A549 (cell line): ENCODE measurements around a stretch of chr1.

- PRO-cap, result no peak
CAGE:
- cytosol, long polyA plus RNA, result no peak
- long polyA plus RNA, result no peak
- nucleus, long polyA plus RNA, result no peak
These were observed 3.3 kb upstream of the NBL1 start for GRCh38 chr1:19640742-19641319.

DNA sequence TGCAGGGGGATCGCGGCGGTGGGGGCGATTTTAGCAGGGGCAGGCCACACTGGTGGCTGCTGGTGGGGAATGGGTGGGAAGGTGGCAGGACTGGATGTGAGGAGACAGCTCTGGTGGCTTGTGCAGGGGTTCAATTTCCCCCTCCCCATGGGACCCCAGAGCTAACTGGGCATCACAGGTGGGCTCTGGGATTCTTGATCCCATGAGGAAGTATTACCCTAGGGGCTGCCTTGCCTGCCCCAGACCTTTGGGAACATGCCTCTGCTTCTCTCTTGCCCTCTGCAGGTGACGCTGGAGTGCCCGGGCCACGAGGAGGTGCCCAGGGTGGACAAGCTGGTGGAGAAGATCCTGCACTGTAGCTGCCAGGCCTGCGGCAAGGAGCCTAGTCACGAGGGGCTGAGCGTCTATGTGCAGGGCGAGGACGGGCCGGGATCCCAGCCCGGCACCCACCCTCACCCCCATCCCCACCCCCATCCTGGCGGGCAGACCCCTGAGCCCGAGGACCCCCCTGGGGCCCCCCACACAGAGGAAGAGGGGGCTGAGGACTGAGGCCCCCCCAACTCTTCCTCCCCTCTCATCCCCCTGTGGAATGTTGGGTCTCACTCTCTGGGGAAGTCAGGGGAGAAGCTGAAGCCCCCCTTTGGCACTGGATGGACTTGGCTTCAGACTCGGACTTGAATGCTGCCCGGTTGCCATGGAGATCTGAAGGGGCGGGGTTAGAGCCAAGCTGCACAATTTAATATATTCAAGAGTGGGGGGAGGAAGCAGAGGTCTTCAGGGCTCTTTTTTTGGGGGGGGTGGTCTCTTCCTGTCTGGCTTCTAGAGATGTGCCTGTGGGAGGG is 7.9 kb upstream of the HTR6 start:
- PRO-cap, result no peak
CAGE:
- cytosol, long polyA plus RNA, result no peak
- long polyA plus RNA, result no peak
- nucleus, long polyA plus RNA, result no peak

- PRO-cap, result no peak
CAGE:
- cytosol, long polyA plus RNA, result no peak
- long polyA plus RNA, result no peak
- nucleus, long polyA plus RNA, result no peak
These were observed 31.3 kb upstream of the RNF186 start for GRCh38 chr1:19846199-19847058.

- PRO-cap, result no peak
CAGE:
- cytosol, long polyA plus RNA, result no peak
- long polyA plus RNA, result no peak
- nucleus, long polyA plus RNA, result no peak
These were observed 7.9 kb downstream of the OTUD3 start for GRCh38 chr1:19890055-19890546.

DNA sequence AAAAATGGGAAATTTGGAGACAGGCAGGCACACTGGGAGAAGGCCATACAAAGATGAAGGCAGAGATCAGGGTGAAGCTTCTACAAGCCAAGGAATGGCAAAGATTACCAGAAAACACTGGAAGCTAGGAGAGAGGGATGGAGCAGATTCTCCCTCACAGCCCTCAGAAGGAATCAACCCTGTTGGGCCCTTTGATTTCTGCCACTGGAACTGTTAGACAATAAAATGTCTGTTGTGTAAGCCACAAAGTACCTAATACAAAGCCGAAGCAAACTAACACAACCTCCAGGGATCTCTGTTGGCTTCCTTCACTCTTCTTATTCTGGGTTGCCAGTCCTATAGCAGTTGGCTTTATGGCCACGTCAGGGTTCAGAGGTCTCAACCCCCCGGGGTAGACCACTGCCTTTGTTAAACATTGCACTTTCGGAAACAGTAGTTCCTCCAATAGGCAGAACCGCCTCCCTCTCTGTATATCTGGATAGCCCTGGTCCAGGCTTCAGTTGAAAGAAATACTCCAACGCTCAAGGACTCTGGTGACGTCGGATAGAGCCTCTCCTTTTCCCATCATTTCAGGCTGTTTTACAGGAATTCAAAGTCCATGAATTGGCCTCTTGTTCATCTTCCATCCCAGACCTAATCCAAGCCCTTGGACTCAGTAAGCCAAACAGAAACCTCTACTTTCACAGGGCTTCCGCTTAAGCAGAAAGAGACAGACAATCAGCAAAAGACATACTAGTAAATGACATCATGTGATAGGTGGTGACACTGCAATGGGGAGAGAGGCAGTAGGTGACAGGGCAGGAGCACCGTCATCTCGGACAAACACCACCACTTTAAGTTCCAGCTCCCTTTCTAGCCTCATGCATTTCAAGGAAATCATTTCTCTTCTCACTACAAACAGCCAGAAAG is 2.0 kb upstream of the PLA2G2A start:
- PRO-cap, result no peak
CAGE:
- cytosol, long polyA plus RNA, result no peak
- long polyA plus RNA, result no peak
- nucleus, long polyA plus RNA, result no peak

- PRO-cap, result no peak
CAGE:
- cytosol, long polyA plus RNA, result no peak
- long polyA plus RNA, result no peak
- nucleus, long polyA plus RNA, result no peak
These were observed 8.4 kb upstream of the PLA2G2C start for GRCh38 chr1:20194471-20195414.

DNA sequence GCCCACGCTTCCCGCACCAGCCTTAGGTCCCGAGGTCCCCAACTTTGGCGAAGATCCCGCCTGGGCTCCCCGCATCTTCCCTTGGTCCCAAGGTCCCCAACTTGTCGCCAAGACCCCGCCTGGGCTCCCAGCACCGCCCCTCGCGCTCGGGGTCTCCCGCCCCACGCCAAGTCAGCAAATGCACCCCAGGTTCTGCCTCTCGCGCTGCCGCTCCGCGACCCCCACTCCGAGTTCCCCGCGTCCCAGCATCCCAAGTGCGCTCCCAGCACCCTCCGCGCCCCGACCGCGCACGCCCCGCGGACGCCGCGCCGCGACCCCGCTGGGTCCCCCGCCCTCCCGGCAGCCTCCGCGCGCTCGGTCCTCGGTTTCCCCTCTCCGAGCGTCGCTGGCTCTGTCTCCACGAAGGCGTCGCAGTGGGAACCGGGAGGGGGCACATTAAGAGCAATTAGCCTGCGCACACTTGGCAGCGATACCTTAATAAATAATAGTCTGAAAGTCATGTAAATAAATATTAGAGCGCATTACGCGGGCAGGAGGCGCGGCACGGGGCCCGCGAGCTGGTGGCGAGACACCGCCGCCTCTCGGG is 75.8 kb downstream of the VWA5B1 start:
- PRO-cap, result no peak
CAGE:
- cytosol, long polyA plus RNA, result no peak
- long polyA plus RNA, result no peak
- nucleus, long polyA plus RNA, result no peak

DNA sequence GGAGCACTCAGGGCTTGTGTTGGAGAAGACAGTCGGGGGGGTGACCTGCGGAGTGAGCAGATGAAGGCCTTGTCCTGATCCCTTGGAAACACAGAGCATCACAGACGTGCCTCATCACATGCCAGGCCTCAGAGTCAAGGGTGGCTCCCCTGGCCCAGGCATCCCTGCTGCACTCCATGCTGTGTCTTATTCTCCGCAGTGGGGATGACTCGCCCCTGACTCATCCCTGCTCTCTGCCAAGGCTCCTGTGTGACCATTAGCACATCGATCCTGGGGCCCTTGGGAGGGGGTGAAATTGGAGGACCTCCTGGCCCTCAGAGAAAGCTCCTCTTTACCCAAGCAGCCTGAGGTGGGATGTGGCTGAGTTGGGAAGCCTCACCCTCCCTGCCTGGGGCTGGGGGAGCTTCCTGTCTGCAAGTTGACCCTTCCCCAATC is 74.8 kb downstream of the CAMK2N1 start:
- PRO-cap, result no peak
CAGE:
- cytosol, long polyA plus RNA, result no peak
- long polyA plus RNA, result no peak
- nucleus, long polyA plus RNA, result no peak

GRCh38 chr1:20606334-20606748 is 17.4 kb downstream of the CDA start:
- PRO-cap, result no peak
CAGE:
- cytosol, long polyA plus RNA, result no peak
- long polyA plus RNA, result no peak
- nucleus, long polyA plus RNA, result no peak

DNA sequence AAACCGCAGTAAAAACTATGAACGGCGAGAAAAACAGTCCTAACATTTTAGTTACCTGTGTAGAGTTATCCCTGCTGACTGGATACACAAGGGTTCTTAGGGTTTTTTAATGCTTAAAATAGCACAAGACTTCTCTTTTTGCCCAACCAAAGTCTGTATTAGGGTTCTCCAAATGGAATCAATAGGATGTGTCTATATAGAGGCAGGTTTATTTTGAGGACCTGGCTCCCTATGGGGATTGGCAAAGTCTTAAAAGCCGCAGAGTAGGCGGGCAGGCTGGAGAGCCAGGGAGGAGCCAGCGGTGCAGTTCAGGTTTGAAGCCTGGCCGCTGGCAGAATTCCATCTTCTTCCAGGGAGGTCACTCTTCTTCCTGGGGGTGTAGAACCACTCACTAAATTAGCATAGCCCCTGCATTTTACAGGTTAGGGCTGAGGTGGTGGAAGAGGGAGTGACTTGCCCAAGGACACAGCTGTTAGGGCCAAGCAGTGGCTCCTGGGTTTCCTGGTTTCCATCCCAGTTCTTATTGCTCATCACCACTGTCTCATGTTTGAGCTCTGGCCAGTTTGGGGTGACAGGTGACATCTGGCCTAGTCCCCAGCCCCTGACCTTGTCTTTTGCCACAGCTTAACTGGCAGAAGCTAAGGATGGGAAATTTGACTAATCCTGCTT is 1.3 kb downstream of the PINK1 start:
- PRO-cap, result no peak
CAGE:
- cytosol, long polyA plus RNA, result no peak
- long polyA plus RNA, result no peak
- nucleus, long polyA plus RNA, result no peak

DNA sequence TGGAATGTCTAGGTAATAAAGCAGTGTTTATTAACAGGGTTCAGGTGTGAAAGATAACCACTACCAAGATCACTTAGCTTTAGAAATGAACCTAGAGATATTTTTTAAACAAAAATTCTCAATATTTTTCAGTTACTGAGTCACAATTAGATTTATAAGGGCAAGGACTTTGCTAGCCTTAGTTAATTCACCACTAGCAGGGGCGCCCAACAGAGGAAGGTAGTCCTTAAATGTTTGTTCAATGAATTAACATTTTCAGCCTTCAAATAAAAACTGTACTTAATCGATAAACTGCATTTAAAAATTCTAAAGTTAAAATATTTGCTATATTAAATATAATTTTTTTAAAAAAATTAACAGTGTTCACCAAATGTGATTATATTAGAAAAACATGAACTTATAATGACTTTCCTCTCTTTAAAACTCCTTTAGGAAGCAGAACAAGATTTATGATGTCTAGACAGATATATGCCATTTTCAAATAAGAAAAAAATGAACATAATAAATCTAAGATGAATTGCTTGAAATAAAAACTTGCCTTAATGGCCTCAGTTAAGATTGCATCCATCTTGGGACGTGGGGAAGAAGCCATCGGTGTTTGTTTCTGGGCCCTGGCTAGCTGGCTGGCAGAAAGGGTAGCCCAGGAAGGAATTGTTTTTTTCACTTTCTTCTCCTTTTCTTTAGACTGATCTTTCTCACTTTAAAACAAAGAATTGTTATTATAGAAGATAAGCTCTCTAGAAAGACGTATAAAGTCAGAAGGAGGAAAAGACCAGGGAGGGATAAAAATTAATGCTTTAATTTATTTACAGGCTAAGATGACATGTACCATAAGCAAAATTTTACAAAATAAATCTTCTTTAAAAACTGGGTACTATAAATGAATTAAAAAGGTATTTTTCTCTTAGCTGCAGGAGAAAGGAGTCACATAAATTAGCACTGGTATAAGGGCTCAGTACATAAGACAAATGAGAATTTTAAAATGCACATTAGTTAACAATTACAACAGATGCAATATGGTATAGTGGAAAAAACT is 13.9 kb downstream of the HP1BP3 start:
- PRO-cap, result no peak
CAGE:
- cytosol, long polyA plus RNA, result no peak
- long polyA plus RNA, result no peak
- nucleus, long polyA plus RNA, result no peak

GRCh38 chr1:20865092-20865414 is 77.9 kb upstream of the HP1BP3 start:
- PRO-cap, result no peak
CAGE:
- cytosol, long polyA plus RNA, result no peak
- long polyA plus RNA, result no peak
- nucleus, long polyA plus RNA, result no peak

- PRO-cap, result no peak
CAGE:
- cytosol, long polyA plus RNA, result no peak
- long polyA plus RNA, result no peak
- nucleus, long polyA plus RNA, result no peak
These were observed 142.1 kb upstream of the HP1BP3 start for GRCh38 chr1:20929081-20929771.

DNA sequence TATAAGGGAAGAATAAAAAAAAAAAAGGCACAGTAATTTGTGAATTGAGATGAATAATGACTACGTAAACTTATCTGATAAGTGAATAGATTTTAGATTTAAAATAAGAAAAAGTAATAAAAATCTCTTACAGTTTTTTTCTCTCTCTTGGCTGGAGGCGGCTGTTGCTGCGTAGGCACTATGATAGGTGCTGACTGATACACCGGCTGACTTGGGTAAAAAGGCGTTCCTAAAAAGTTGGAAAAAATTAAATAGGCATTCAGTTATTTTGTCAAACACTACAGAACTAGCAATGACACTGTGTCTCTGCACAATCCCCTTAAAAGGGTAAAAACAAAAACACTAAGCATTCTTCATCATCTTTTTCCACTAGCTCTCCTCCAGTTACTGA is 185.8 kb upstream of the HP1BP3 start:
- PRO-cap, result no peak
CAGE:
- cytosol, long polyA plus RNA, result no peak
- long polyA plus RNA, result no peak
- nucleus, long polyA plus RNA, result no peak

- PRO-cap, result no peak
CAGE:
- cytosol, long polyA plus RNA, result no peak
- long polyA plus RNA, result no peak
- nucleus, long polyA plus RNA, result no peak
These were observed 26.8 kb downstream of the EIF4G3 start for GRCh38 chr1:21149836-21150381.

GRCh38 chr1:21156088-21157142 is 20.3 kb downstream of the EIF4G3 start:
- PRO-cap, result no peak
CAGE:
- cytosol, long polyA plus RNA, result no peak
- long polyA plus RNA, result no peak
- nucleus, long polyA plus RNA, result no peak

DNA sequence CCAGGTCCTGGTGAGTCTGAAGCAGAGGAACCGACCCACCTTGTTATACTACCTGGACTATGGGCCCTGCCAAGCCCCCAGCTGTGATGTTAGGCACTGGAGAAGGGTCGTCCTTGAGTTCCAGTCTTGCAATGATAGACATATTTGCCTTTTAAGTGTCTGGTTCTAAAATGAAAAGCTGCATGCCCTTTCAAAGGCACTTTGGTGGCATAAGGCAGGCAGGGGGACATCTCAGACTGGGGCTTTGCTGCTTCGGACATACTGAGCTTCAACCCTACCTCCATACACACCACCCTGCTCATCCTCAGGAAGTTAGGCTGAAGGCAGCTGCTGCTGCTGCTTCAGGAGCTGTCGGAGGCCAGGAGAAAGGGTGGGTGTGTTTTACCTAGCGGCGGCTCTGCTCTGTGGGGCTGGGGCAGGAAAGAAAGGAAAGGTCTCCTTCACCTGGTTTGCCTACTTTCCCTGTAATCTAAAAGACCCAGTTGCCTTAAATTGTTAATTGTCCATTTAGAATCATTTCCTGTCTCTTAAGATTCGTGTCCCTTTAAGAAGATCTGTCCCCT is 19.3 kb downstream of the ECE1 start:
- PRO-cap, result no peak
CAGE:
- cytosol, long polyA plus RNA, result no peak
- long polyA plus RNA, result no peak
- nucleus, long polyA plus RNA, result no peak

DNA sequence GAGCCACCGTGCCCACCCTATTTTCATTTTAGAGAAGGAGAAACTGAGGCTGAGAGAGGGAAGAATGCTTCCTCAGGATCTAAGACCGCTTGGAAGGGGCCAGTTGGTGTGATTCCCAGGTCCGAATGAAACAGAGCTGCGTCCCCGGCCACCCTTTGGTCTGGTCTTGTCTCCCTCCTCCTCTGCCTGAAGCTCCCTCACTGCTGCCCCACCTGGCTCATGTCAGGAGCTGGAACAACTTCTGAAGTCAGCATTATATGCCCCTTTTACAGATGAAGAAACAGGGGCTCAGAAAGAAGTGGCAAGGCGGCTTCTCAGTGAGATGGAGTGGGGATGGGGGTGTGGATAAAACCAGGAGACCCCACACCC is 31.6 kb upstream of the ECE1 start:
- PRO-cap, result no peak
CAGE:
- cytosol, long polyA plus RNA, result no peak
- long polyA plus RNA, result no peak
- nucleus, long polyA plus RNA, result no peak

DNA sequence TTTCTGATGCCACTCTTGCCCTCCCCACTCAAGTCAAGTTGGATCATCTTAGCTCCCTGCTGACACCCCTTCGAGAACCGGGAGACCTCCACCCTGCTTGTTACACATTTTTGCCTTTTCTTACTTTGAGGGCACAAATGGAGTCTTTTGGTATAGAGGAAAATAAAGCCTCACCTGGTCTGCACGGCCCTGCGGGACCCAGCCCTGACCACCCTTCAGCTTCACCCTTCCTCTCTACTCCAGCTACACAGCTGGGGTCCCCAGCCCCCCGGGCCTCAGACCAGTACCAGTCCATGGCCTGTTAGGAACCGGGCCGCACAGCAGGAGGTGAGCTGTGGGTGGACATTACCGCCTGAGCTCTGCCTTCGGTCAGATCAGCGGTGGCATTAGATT is 37.2 kb upstream of the ECE1 start:
- PRO-cap, result no peak
CAGE:
- cytosol, long polyA plus RNA, result no peak
- long polyA plus RNA, result no peak
- nucleus, long polyA plus RNA, result no peak

- PRO-cap, result no peak
CAGE:
- cytosol, long polyA plus RNA, result no peak
- long polyA plus RNA, result no peak
- nucleus, long polyA plus RNA, result no peak
These were observed 44.0 kb upstream of the ECE1 start for GRCh38 chr1:21333953-21335067.